Suprapubic skin (tissue), 4 donors: ENCODE data around the gene BSND.

DNA sequence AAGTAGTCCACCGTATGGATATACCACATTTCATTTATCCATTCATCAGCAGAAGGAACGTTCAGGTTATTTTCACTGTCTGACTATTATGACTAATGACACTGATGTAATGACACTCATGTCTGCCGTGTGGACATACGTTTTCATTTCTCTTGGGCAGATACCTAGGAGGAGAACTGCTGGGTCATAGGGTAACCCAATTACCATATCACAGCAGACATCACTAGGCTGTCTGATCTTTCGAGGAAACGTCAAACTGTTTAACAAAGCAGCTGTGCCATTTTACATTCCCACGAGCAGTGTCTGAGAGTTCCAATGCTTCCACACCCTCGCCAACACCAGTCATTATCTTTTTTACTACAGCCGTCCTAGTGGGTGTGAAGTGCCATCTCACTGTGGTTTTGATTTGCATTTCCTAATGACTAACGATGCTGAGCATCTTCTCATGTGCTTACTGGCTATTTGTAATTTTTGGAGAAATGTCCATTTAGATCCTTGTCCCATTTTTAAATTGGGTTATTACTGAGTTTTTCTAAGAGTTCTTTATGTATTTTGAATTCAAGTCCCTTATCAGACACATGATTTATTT is 31.0 kb downstream of the MRPL37 start:
- PRO-cap, result no peak
- RAMPAGE, long total RNA, 4 experiments, result no peak in any of the 4 experiments

DNA sequence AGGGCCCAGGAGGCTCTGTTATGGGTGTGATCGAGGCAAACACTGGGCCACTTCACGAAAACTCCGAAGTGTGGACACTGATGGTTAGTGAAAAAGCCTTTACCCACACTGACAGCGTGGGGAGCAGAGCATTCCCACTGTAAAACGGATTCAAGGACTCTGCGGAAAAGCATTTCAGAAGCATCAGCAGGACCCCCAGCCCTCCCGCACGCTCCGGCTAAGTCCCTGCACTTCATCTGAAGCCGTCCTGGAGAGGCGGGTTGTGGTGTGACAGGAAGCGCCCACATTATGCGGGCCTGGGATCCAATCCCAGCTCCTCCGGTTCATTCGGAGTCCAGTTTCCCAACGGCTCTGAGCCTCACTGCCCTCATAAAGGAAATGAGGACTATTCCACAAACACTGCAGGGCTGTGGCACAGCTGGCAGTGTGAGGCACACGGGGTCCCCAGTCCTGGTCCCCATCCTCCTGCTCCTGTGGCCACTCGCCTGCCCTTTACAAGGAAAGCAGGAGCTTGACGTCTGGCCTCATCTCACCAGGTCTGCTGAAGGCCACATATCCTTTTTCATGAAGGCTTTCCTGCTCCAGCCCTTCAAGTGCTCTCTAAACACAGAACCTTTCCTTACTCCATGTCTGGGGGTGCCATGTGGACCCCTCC is 63.2 kb downstream of the MRPL37 start:
- PRO-cap, result no peak
- RAMPAGE, long total RNA, 4 experiments, result no peak in any of the 4 experiments

DNA sequence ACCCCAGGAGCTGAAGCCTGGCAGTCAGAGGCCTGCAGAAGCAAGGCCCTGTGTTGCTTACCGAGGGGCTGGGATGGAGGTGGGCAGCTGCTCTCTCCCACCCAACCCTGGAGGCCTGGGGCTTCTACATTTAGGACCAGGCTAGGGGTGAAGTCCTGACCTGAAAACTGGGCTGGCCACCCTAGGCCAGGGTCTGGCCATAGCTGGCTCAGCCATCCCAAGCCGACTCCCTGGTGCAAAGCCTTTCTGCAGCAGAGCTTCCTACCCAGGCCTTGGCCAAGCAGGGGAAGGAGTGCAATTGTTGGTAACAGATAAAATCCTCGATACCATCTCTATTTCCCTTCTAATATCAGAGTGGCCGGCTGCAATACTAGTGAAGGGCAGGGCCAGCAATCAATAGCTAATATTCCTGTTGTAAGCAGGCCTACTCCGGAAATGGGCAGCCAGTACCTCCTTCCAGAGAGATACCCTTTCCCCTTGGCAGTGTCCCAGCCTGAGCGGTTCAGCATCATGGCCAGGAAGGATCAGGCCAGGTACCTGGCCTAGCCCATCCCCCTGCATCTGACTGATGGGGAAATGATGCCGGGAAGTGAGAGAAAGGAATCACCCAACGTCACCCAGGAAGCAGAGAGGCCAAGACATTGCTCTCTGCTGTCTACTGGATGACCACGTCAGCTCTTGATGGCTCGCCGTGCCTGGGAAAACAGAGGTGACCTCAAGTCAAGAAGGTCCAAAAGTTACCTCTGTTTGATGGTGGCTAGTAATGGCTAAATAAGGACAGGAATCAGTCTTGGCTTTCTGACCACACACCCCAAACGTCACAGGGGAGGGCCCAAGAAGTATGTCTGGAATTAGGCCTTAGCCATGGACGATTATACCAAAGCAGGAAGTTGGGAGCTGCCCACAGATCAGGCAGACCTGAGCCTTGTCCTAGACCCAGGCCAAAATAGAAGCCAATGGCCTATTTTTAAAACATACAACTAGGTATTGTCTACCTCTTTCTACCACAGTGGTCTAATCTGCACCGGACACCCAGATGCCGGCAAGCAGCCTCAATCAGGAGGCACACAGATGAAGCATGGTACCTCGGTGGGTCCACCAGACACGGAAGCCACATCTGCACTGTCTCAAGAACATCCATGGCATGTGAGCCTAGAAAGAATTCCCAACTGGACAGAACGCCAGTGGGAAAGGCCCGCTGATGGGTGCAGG is 79.0 kb downstream of the MRPL37 start:
- PRO-cap, result no peak
- RAMPAGE, long total RNA, 4 experiments, result no peak in any of the 4 experiments

- PRO-cap, result no peak
- RAMPAGE, long total RNA, 4 experiments, result no peak in any of the 4 experiments
These were observed 87.1 kb downstream of the MRPL37 start for GRCh38 chr1:54286918-54287710.

DNA sequence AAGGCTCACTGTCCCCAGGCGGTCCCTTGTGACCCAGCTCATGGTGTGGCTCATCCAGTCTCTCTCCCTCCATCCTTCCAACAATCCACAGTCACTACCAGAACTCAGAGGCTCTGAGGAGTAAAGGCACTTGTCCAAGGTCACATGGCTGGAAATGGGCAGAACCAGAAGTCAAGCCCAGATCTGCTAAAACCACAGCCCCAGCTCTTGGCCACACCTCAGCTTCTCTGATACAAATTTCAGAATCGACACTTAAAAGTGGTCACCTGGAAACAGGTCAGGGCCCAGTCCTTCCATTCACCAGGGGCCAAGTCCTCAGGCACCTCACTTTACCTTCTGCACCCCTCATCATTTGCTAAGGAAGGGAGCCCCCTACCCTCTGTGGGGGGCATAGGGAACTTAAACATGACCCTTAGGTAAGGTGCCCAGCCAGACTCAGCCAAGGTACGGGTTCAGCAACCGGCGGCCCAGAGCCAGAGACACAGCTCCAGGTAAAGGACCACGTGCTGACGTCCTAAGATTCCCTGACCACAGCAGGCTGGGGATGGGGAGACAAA is 90.0 kb downstream of the MRPL37 start:
- PRO-cap, result no peak
- RAMPAGE, long total RNA, 4 experiments, result no peak in any of the 4 experiments

DNA sequence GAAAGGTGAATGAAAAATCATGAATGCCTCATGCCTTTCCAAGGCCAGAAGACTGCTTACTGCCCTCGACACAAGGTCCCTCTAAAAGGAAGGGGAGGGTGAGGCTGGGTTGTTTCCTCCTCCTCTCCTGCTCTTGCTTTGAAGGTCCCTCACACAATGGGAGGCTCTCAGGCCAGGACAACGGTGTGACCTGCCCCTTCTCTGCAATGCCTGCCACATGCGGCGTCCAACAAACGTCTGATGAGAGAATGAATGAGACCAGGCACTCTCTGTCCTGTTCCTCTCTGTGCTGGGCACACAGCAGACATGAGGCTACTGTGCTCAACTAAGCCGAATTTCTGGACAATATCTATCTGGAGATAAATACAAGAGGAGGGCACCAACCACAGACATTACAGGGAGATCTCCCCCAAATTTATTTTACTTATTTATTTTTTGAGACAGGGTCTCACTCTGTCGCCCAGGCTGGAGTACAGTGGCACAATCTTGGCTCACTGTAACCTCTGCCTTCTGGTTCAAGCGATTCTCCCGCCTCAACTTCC is 155.0 kb downstream of the MRPL37 start:
- PRO-cap, result no peak
- RAMPAGE, long total RNA, 4 experiments, result no peak in any of the 4 experiments

DNA sequence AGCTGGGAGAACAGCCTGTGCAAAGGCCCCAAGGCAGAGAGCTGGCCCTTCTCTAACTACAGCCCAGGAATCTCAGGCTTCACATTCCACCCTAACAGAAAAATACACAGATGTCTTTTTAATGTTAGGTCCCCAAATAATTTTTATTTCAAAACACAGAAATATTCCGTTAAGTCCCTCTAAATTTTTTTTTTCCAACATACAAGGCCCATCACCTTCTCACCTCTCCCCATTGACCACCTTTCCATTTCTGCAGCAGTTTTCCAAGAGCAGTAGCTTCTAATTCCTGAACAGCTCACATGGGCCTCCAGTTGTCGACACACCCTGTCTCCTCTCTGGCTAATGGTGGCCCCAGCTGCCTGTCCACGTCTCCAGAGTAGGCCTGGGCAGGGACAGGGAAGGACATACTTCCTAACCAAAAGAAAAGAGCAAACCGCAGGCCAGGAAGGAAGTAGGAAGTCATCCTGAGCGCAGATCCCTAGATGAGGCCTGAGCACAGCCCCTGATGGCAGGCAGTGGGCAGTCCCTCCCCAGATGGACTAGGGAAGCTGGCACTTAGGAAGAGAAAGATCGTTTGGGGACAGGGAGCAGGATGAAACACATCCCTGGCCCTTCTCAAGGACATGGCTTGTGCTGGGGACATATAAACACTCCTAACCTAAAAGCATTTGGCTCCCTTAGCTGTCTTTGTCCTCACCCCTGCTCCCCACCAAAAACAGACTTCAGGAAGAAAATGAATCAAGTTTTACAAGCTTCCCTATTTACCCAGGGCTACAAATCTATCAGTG is 163.2 kb upstream of the ACOT11 start:
- PRO-cap, result no peak
- RAMPAGE, long total RNA, 4 experiments, result no peak in any of the 4 experiments

GRCh38 chr1:54401520-54401985 is 146.5 kb upstream of the ACOT11 start:
- PRO-cap, result no peak
- RAMPAGE, long total RNA, 4 experiments, result no peak in any of the 4 experiments

GRCh38 chr1:54409333-54409861 is 138.6 kb upstream of the ACOT11 start:
- PRO-cap, result no peak
- RAMPAGE, long total RNA, 4 experiments, result no peak in any of the 4 experiments

- PRO-cap, result no peak
- RAMPAGE, long total RNA, 4 experiments, result no peak in any of the 4 experiments
These were observed 67.6 kb upstream of the ACOT11 start for GRCh38 chr1:54480293-54480954.

- PRO-cap, result no peak
- RAMPAGE, long total RNA, 4 experiments, result no peak in any of the 4 experiments
These were observed 57.7 kb upstream of the ACOT11 start for GRCh38 chr1:54490267-54490805.

DNA sequence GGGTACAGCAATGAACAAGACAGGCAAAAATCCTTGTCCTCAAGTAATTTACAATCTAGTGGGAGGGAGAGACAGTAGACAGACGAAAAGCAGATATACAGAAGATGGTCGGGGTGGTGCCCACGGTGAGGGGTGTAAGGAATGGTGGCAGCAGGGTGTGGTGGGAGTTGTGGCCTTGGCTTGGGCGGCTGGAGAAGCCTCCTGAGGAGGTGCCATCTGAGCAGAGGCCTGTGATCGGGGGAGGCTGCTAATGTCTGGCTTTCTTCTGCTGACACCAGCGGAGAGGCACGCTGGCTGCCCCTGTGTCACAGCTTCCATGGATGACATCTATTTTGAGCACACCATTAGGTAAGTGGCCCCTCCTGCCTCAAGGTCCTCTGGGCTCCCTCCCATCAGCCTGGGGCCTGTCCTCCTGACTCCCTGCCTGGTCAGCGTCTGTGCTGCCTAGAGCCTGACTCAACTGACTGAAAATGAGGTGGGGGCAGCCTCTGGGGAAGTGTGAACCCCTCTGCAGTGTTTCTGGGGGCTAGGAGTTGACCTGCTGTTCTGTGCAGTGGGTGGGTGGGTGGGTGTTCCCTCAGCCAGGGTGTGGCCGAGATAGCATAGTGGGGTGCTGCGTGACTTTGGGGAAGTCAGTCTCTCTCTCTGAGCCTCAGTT is 37.6 kb downstream of the FAM151A start:
- PRO-cap, result no peak
- RAMPAGE, long total RNA, 4 experiments, result no peak in any of the 4 experiments

- PRO-cap, result no peak
- RAMPAGE, long total RNA, 4 experiments, result no peak in any of the 4 experiments
These were observed 27.0 kb downstream of the MROH7 start for GRCh38 chr1:54668687-54668944.

GRCh38 chr1:54800063-54800520 is 1.0 kb downstream of the TTC22 start:
- PRO-cap, result no peak
- RAMPAGE, long total RNA, 4 experiments, result no peak in any of the 4 experiments

GRCh38 chr1:54801487-54801967 is 404 bp upstream of the TTC22 start:
- PRO-cap, result no peak
- RAMPAGE, long total RNA, 4 experiments, result no peak in any of the 4 experiments

DNA sequence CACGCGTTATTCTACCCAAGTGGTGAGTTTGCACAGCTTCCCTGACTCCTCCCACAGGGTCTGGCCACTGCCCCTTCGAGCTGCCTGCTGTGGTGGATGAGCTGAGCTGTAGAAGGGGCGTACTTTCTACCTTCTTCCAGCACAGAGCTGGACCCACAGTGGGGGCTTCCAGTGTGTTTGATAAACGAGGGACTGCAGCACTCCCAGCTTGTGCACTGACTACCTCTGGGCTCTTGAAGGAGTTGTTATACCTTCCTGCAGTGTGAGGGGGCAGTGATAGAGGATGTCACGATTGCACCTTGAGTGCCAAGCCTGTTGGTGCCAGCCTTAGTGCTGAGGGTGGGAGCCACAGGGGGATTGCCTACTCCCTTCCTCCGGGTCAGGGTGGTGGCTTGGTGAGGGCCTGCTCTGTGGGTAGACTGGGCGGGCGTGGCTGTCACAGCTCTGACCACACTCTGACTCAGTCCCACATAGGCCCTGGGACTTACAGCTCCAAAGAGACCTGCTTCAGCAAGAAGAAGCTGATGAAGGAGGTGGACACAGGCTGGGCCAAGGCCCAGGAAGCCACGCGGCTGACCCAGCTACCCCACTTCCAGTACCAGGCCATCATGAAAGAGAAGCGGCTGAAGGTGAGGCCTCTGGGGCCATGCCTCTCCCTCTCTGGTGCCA is 1.3 kb downstream of the LEXM start:
- PRO-cap, result no peak
- RAMPAGE, long total RNA, 4 experiments, result start-site peak on the plus strand in 1 of 4 experiments, centred at position 483 of the sequence, 5 reads per replicate

DNA sequence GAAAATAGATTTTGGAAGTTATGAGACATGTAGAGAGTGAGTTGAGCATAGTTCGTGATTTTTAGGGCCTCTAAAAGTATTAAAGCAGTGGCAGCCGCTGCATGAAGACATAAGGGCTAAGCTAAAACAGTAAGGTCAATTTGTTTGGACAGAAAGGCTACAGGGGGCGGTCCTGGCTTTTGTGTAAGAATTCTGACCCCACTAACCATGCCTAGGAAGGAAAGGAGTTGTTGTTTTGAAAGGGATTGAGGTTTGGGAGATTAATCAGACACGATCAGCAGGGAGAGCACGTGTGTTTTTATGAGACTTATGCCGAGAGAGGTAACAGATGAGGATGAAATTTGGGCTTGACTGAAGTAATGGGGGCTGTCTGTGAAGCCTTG is 12.8 kb upstream of the DHCR24 start:
- PRO-cap, result no peak
- RAMPAGE, long total RNA, 4 experiments, result no peak in any of the 4 experiments

DNA sequence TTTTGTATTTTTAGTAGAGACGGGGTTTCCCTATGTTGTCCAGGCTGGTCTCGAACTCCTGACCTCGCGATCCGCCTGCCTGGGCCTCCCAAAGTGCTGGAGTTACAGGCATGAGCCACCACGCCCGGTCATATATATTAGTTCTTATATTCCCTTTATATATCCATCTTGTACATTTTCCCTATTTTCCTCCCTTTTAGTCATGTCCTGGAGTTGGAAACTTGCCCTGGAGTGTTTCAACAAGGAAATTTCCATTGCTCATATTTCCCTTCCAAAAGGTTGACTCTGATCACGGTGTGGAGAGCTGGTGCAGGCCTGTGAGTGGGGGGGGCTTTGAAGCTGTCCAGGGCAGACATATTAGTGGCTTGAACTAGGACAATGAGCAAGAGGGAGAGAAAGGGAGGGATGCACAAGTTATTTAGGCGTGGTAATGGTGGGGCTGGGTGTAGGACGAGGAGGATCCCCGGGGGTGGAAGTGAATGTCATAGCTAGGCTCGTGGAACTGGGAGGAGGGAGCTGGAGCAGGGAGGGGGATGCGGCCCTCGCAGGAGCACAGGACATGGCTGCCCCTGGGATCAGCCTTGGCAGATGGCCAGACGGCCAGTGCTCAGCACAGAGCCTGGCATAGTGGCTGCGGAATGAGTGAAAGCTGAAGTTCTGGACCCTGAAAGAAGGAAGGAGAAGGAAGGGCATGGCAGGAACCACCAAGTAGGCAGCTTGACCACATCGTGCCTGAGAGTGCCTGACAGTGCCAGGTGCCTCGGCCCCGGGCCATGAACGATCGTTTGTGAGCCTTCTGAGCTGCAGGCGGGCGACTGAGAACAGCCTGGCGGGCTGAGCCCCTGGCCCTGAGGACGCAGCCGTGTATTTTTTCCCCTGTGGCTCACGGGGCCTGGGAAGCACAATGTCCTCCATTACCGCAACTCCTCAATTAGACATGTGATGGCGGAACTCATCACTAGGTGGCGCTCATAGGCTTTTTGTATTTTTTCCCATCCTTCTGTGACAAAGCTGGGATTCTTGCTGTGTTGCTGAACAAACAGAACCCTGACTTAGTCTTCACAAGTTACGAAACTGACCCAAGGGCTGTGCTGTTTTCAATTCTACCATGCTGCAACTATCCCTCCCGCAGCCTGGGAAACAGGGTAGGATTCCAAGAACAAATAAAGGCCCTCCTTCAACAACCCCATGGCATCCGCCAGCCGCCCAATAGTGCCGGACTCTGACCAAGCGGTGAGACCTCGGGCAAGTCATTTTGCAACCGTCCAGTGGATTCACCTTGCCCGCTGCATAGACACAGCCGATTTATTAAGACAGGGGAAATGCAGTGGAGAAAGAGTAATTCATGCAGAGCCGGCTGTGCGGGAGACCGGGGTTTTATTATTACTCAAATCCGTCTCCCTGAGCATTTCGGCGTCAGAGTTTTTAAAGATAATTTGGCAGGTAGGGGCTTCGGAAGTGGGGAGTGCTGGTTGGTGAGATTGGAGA is 30.0 kb upstream of the TMEM61 start:
- PRO-cap, result no peak
- RAMPAGE, long total RNA, 4 experiments, result no peak in any of the 4 experiments

DNA sequence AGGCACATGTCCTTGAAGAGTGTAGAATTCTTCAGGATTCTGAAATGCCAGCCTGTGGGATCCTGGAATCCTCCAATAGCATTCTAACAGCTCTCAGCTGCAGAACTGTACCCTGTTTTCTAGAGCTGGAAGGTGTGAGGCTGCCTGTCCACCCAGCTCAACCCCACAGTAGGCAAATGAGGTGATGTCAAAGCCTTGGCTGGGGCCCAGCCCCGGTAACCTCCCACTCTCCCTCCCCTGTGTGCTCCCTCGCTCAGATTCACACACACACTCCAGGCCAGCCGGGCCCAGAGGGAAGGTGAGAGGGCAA is at the start of gene BSND:
Gene BSND, plus strand, starts transcription at position 290 of the 310 bp plus-strand sequence.
- PRO-cap, result no peak
- RAMPAGE, long total RNA, 4 experiments, result no peak in any of the 4 experiments

DNA sequence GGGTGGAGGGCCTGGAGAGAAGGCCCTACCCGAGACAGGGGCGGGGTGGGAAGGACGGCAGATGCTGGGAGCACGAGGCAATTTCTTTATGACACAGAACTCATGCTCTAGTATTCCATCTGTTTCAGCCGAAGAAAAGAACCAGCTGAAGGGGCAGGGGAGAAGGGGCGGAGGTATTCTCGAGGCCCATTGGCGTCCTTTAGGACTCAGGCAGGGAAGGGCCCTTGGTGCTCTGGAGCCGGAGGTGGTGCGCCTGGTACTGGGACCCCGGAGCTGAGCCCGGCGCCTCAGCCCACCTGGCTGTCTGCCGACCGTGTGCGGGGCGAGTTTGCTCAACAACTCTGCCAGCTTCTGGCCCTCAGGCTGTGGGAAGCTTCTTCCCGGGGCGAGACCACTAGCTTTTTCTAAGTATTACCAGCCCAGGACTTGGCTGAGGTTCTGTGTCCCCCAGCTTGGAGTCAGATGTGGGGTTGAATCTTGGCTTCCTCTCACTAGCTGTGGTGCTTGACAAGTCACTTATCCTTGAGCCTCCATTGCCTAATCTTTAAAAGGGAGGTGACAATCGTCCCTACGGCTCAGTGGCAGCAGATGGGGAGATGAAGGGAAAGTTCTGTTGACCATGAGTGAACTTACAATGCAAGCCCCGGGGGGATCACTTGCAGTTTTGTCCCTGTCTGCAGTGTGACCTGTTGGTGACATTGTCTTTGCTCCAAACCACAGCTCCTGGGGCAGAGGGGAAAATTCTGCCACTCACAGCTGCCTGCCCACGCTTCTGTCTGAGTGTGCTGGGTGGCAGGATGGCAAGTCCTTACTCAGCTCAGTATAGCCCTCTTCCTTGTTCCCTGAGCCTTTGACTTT is 1.4 kb downstream of the PCSK9 start:
- PRO-cap, result no peak
- RAMPAGE, long total RNA, 4 experiments, result no peak in any of the 4 experiments